Hepatocyte (in vitro differentiated cells and primary cell): Measurements from ENCODE around the genes C7orf33 and ZNF786.

DNA sequence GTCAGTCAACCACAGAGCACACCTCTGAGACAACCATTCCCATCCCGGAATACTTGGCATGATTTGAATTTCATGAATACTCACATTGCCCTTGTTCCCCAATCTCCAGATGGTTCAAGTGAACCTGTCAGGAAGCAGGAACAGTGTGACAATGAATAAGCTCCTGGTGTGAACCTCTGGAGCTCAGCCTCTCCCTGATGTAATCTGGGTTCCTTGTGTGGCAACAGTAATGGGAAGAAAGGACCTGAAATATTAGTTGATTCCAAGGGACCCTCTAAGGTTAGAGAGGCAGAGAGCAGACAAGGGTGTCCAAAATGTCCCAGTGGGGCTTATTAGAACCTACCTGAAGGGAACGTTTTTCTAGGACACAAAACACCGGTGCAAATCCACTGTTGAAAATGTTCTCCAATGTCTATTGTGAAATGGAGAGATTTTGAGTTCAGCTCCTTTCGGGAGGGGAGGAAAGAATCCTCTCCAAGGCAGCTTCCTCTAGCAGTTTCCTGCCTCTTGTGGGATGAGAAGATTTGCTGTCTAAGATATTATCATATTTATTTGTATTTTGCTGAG lies 8.4 kb downstream of the OR2A7 start:
- RAMPAGE, long total RNA: no peak
- RRBS: no CpG with 5 or more reads among the region's 4 CpGs

- RAMPAGE, long total RNA: no peak
- RRBS: no CpG with 5 or more reads among the region's 3 CpGs
Observed at GRCh38 chr7:144812650-144813282, 23.1 kb downstream of the TPK1 start.

GRCh38 chr7:146248707-146249189 lies 132.1 kb downstream of the CNTNAP2 start:
- RAMPAGE, long total RNA: no peak
- RRBS: no CpG with 5 or more reads among the region's 12 CpGs

DNA sequence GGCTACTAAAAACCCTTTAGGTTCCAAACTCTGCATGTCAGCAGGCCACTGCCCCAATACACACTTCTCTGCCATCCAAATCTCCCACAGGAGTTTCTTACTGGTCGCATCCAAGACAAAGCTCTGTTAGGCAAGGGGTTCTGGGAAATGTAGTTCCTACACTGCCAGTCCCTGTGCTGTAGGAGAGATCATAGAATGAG lies 757.0 kb upstream of the C7orf33 start:
- RAMPAGE, long total RNA: no peak
- RRBS: no CpG with 5 or more reads among the region's 1 CpG

DNA sequence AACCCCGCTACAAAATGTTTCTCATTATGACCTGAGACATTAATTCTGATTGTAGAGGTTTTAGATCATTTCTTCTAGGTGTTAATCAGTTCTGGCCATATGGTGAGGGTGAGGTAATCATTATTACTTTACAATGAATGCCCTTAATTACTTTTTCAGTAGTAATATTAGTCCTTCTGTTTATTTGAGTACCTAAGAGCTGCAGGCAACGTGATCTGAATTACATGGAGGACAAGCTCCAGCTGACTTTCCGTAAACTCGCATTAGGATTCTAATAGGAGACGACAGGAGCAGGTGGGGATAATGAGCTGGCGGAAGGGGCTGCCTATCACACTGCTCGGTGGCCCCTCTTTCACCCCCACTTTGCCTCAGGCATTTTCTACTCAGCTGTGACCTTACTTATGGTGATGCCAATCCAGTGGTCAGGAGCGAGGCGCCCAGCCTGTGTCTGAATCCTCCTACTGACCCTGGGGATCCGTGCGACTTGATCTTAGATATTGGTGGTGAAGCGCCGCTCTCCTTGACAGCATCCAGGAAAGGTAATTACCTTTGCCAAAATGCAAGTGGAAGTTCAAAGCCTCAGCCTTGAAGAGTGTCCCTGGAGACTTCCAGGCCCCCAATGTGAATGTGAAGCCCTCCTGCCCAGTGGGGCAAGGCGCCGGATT lies at the start of gene C7orf33:
Gene C7orf33 (plus strand): TSS at position 398 of the 665 bp plus-strand sequence.
- RAMPAGE, long total RNA: no peak
- RRBS: no CpG with 5 or more reads among the region's 15 CpGs

DNA sequence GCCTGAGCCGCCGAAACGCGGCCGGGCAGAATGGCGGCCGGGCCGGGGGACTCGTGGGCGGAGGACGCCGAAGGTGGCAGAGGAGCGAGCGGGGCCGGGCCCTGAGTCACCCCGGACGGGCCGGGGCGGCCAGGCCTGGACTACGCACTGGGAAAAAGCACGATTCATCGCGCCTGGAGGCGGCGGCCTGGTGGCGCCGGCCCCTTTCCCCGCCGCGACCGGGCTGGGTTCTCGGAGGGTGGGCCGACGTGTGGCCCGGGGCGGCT lies 384 bp downstream of the CUL1 start:
- RAMPAGE, long total RNA: no peak
- RRBS: under 1% methylated on average over 24 of the region's 36 CpGs

DNA sequence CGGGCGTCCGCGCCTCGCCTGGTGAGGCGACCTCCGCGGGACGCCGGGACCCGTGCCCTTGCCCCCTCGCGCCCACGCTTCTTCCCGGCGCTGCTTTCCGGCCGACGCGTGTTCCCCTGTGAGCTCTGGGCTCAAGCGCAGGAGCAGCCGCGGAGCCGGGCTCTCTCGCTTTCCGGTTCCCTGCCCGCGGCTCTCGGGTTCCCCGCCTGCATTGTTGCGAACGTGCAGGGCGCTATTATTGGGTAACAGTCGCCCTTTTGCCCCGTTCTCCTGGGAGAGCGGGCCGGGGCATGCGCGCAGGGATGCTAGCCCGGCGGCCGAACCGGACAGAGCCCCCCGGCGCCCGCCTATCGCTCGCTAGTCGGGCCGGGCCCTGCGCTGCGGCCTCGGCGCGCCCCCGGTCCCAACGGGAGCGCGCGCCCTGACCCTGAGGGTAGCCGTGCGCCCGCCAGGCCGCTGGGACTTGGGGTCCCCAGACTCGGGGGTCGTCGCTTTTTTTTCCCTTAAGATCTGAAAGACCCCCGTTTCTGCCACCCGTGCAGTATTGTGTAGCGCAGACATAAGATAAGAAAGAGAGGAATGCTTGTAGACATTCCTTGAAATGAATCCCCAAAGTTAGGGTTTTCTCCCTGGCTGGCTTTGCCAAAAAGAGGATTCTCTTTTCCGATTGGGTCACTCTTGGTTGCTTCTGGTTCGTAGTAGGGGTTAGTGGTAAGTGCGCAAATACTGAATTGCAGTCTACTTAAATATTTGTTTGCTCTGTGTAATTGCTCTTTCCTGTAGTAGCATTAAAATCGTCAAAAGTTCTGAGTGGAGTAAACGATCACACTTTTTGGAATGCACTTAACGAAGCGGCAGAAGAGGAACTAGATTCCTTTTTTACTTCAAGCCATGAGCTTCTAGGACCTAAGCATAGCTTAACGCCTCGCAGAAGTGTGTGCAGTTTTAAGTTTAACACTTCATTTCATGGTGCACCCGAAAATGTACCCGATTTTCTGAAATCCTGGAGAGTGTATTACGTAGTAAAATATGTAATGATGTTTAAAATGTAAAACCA lies 1.0 kb downstream of the CUL1 start:
- RAMPAGE, long total RNA: no peak
- RRBS: under 1% methylated on average over 32 of the region's 82 CpGs

DNA sequence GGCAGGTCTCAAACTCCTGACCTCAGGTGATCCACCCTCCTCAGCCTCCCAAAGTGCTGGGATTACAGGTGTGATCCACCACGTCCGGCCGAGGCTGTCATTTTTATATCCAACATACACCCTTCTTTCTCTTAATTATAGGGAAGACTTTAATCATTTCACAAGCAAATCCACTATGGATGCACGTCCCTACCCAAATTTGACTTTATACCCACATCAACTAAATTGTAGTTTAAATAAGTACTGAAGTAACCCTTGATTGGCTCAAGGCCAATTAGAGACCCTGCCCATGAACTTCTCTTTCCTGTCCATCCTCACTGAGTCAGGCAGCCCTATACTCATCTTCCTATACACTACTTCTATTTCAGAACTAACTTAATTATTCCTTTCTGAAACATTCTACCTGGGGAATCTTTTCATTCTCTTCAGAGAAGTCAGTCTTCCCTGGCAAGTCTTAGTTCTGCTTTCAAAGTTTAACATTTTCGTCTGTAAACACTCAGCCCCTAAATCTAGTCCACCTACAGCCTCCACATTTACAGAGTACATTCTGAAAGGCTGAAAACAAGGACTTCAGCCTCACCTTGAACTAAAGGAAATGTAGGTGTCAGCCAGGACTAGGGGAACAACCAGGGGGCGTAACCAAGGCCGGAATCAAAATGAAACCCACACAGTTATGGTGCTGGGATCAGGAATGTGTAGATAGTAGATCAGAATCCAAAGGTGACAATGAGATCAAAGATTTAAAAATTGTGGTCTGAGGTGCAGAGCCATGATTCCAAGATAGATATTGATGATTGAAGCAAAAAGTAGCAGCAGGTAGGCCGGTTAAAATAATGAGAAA lies 78.0 kb downstream of the CUL1 start:
- RAMPAGE, long total RNA: no peak
- RRBS: no CpG with 5 or more reads among the region's 8 CpGs

DNA sequence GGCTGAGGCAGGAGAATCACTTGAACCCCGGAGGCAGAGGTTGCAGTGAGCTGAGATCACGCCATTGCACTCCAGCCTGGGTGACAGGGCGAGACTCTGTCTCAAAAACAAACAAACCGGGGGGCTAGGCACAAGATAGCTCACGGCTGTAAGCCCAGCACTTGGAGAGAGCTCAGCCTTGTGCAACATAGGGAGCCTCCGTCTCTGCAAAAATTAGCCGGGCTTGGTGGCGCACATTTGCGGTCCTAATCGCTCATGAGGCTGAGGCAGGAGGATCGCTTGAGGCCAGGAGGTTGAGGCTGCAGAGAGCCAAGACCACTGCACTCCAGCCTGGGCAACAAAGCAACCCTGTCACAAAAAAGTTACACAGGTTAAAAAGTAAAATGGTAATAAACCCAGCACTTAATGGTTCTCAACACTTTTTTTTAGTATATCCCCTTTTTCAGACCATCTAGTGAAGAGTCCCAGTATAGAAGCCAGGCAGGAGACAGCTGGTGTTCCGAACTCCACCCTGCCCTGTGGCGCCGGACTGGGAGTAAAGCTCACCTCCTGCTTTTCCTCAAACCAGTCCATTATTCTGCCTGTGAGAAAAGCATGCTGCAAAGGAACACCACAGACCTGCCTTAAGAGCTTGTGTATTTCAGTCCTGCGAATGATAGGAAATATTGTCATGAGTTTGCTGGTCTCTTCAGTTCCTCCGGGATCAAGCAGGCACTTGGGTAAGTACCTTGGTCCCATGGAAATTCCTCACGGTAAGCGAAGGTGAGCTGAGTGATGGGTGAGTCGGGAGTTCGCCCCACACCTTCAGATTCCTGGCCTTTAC lies 81.1 kb downstream of the EZH2 start:
- RAMPAGE, long total RNA: no peak
- RRBS: 88% methylated on average over 2 of the region's 20 CpGs

DNA sequence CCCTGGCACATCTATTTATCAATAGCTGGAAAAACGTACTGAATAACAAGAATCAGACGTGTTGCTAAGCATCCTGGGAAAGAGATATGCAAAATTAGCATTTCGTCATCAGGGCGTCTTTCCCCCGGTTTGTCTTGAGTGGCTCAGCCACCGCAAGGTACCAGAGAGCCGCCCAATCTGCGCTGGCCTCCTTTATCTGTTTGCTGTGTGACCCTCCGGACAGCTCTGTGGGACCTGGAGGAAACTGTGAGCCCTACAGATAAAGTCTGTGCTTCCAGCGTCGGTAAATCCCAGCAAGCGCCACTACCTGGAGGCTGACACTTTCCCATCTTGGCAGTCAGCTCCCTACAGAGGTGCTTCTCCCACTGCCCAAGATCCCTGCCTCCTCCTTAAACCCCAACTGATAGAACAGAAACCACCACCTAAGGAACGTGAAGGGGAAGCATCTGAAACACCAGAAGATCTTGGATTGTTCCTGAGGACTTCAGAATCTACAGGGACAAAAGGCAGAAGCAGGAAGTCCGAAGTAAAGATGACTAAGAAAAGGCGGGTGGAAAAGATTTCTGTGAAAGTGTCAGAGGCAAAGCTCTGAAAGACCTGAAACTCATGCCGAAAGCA lies 40.8 kb downstream of the PDIA4 start:
- RAMPAGE, long total RNA: no peak
- RRBS: 4% methylated on average over 3 of the region's 16 CpGs

GRCh38 chr7:149027416-149027843 lies 875 bp downstream of the PDIA4 start:
- RAMPAGE, long total RNA: no peak
- RRBS: no CpG with 5 or more reads among the region's 3 CpGs

- RAMPAGE, long total RNA: no peak
- RRBS: 1% methylated on average over 38 of the region's 81 CpGs
Observed at GRCh38 chr7:149090108-149090971, at the start of gene ZNF786. Gene ZNF786, minus strand, starts transcription at chr7:149090718.

DNA sequence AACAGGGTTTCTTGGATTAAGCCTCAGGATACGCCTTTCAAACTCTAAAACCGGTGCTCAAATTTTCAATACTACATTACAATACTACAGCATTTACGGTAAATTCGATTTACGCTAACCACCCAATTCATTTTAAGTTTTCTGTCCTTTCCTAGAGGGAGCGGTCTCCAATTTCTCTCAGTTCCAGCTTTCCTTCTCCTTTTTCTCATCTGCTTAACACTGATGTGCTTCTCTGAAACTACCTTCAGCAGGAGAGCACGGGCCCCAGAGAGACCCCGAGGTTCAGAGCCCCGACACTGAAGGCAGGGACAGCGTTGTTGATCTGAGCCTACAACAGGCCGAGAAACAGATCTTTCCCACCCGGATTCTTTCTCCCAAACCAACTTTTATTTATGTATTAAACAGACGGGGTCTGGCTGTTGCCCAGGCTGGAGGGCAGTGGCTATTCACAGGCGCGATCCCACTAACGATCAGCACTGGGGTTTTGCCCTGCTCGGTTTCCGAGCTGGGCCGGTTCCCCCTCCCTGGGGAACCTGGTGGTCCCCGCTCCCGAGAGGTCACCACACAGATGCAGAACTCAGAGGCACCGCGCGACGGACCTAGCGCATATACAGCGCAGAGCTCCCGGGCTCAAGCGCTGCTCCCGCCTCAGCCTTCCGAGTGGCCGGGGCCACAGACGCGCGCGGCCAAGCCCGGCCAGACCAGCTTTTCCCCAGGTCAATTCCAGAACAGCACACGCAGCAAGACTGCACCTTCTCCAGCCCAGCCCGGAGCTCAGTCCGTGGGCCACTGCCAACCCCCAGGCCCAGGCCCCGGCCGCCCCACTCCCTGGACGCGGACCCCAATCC lies 610 bp downstream of the ZNF425 start:
- RAMPAGE, long total RNA: no peak
- RRBS: 2% methylated on average over 15 of the region's 44 CpGs

DNA sequence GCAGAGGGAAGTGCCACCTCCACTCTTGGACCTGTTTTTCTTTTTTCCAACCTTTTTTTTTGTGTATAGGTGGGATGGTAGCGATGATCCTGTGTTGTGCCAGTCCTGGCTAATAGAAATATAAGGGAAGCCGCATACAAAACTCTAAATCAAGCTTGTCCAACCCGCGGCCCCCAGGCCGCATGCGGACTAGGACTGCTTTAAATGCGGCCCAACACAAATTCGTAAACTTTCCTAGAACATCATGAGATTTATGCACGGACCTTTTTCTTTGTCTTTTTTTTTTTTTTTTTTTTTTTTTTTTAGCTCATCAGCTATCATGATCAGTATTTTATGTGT lies 1.3 kb downstream of the ZNF398 start:
- RAMPAGE, long total RNA: no peak
- RRBS: no CpG with 5 or more reads among the region's 9 CpGs

- RAMPAGE, long total RNA: no peak
- RRBS: no CpG with 5 or more reads among the region's 7 CpGs
Observed at GRCh38 chr7:149191788-149192135, 3.6 kb upstream of the ZNF282 start.

- RAMPAGE, long total RNA: no peak
- RRBS: no CpG with 5 or more reads among the region's 11 CpGs
Observed at GRCh38 chr7:149569324-149570036, 71.9 kb upstream of the ZNF746 start.

DNA sequence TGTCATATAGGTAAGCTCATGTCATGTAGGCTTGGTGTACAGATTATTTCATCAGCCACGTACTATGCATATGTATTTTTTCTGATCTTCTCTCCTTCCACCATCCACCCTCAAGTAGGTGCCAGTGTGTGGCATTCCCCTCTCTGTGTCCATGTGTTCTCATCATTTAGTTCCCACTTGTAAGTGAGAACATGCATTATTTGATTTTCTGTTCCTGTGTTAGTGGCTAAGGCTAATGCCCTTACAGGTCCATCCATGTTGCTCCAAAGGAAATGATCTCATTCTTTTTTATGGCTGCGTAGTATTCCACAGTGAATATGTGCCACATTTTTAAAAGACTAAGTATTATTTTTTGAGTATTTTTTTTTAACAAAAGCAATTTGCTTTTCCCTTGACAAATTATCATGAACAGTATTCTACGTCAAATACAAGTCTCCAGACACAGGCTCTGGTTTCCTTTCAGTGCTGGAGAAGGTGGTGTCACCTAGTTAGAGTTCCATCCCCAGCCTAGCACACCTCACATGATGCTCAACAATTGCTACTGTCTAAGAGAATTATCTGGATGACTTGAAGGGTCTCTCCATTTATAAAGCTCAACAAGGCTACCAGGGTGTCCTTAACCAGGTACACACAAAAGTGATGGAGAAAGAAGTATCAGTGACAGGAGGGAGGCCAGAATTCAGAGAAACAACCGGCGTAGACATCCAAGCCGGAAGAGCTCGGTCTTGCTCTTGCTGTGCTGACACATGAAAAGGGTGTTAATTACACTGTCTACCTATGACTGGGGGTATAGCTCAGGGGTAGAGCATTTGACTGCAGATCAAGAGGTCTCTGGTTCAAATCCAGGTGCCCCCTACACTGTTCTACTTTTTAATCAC lies 86.6 kb upstream of the ZNF746 start:
- RAMPAGE, long total RNA: no peak
- RRBS: no CpG with 5 or more reads among the region's 7 CpGs

DNA sequence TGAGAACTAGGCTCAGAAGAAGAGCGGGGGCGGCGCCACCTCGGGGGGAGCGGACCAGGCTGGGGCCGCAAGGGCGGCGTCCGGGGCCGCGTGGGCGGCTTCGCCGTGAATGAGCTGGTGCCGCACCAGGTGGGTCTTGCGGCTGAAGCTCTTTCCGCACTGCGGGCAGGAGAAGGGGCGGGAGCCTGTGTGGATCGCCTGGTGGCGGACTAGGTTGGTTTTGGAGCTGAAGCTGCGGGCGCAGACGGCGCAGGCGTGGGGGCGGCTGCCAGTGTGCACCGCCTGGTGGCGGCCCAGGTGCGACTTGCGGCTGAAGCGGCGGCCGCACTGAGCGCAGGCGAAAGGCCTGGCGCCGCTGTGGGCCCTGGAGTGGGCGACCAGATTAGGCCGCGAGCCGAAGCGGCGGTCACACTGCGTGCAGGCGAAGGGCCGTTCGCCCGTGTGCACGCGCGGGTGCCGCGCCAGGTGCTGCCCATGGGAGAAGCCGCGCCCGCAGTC lies 8.6 kb downstream of the ZNF467 start:
- RAMPAGE, long total RNA: no peak
- RRBS: no CpG with 5 or more reads among the region's 57 CpGs

GRCh38 chr7:149775985-149776970 lies 2.9 kb upstream of the ZNF467 start:
- RAMPAGE, long total RNA: no peak
- RRBS: 13% methylated on average over 3 of the region's 30 CpGs

GRCh38 chr7:150357096-150357847 lies 11.3 kb upstream of the REPIN1 start:
- RAMPAGE, long total RNA: no peak
- RRBS: no CpG with 5 or more reads among the region's 10 CpGs